HTR-8/SVneo (cell line): Measurements from ENCODE around the gene ATP5MC2.

GRCh38 chr12:53414378-53415312 lies 9.0 kb upstream of the AMHR2 start:
- RRBS, result 93% methylated on average over 1 of the region's 4 CpGs

DNA sequence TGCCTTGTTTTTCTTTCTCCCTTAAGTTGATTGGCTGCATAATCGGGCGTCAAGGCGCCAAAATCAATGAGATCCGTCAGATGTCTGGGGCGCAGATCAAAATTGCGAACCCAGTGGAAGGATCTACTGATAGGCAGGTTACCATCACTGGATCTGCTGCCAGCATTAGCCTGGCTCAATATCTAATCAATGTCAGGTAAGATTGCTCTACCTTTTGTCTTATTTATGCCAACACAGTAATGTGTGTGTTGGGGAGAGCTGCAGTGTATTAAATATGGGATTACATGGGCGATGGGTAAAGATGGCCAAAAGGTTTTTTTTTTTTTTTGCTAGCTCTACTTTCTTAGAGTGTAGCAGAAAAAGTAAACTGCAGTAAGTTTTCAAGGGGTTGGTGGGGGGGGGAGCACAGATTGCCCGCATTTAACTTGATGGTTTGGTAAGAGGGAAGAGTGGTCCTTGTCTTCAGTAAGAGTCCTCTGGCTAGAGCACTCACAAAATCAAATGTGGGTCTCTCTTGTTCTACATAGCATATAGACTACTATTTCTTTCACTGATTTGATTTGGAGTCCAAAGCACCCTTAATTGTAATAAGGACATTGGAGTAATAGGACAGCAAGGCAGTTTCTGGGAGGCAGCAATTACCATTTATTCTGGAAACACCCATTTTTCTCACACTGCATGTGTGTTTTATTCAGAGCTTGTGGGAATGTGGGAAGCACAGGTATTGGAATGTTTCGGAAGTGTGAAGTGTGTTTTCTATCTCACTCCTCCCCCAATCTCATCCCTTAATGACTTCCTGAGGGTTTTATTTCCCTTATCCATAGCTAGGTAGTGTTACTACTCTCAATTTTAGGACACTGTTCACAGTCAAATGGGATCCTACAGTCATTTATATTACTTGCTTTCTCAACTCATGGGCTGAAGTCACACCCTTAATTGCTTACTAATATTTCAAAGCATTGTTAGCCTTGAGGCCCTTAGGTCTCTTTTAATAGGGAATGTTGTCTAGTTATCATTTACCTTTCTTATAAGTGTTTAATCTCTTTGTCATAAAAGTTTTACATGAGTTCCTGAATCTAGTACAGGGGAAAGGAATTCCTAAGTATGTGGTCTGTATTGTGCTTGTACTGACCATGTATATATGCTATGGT lies 20.1 kb downstream of the PCBP2 start:
- RRBS, result no CpG with 5 or more reads among the region's 9 CpGs

GRCh38 chr12:53664915-53665703 lies 10.8 kb downstream of the ATP5MC2 start:
- RRBS, result no CpG with 5 or more reads among the region's 9 CpGs

GRCh38 chr12:53676030-53676743 lies at the start of gene ATP5MC2:
Gene ATP5MC2 (minus strand): TSS chr12:53676083.
- RRBS, result 16% methylated on average over 13 of the region's 45 CpGs

DNA sequence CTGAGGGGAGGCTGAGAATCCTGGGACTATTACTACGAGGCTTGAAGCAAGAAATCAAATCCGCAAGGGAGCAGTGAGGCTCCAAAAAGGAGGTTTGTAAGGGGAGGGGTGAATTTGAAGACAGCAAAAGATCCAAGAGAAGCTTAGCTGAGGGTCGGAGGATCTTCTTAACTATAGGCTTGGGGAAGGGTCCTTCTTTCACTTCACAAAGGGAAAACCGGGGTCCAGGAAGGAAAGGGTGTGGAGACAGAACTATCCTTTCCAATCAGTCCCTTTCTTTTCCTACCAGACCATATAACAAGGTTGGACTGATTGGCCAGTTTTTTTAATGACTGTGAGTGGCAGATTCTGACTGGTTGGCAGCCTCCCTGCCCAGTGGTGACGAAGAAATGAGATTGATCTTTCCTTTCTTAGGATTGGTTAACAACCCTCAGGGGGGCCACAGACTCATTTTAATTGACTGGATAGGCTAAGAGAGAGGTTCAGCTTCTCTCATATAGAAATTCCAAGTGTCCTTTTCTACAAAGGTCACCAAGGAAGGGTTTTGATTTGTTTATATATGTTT lies 2.8 kb upstream of the ATP5MC2 start:
- RRBS, result no CpG with 5 or more reads among the region's 5 CpGs

DNA sequence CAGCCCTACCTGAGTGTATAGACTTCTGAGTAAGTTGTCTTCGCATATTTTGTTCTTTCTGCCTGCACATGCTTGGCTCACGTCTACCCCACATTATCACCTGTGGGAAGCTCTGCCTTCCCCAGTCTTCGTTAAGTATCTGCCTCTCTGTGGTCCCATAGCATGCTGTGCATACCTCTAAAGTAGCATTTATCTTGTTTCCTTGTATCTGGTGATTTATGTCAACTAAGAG lies 19.4 kb downstream of the CALCOCO1 start:
- RRBS, result no CpG with 5 or more reads among the region's 3 CpGs

GRCh38 chr12:53726704-53727285 lies 457 bp downstream of the CALCOCO1 start:
- RRBS, result no CpG with 5 or more reads among the region's 17 CpGs

DNA sequence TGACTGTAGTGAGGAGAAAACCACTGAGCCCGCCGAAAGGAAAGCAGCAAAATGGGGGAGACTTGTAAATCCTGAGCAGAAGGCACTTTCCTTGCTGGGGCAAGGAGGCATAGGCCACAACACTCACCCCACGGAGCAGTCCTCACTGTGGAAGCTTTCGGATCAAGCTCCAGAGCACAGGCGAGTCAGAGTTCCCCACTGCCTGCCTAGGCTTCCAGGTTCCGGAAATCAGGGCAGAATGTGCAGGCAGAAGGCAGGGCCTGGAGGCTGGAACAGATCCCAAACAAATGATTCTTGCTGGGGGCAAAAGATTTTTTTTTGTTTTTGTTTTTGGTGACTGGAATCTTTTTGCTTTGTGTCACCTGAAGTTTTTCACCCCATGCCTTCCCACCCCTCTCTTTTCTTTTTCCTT lies 4.4 kb upstream of the HOXC11 start:
- RRBS, result no CpG with 5 or more reads among the region's 6 CpGs

GRCh38 chr12:53975498-53976065 lies 2.7 kb downstream of the HOXC11 start:
- RRBS, result 48% methylated on average over 5 of the region's 29 CpGs

GRCh38 chr12:53978829-53979552 lies 6.0 kb upstream of the HOXC10 start:
- RRBS, result no CpG with 5 or more reads among the region's 8 CpGs

- RRBS, result 30% methylated on average over 2 of the region's 11 CpGs
Measured at GRCh38 chr12:53984658-53984928, 353 bp upstream of the HOXC10 start.

DNA sequence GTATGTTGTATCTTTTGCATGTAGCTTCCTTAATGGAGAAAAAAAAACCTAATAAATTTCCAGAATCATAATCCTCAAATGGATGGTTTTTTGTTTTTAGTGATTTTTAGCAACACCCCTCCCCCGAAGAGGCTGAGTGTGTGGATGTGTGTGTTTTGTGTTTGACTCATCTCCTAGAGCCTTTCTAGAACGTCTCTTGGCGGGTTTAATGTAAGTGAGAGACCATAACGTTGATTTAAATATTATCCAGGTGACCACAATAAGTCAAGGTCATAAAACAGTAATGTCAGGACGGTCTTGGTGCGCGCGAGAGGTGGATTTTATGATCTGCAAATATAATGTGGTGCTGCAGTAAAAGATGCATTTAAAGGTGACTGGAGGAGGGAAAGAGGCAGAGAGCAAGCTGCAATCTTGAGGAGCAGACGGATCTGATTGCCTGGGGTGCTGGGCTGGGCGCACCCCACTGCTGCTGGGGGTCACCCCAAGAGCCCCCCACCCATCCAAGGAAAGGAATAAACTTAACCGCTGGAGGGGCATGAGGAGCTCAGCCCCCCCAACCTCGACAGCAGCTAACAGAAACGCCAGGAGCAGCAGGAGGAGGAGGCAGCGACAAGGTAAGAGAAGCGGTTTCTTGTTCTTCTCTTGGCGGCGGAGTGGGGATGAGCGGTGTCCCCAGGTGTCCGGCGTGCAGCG lies 5.4 kb downstream of the HOXC10 start:
- RRBS, result 24% methylated on average over 3 of the region's 21 CpGs

DNA sequence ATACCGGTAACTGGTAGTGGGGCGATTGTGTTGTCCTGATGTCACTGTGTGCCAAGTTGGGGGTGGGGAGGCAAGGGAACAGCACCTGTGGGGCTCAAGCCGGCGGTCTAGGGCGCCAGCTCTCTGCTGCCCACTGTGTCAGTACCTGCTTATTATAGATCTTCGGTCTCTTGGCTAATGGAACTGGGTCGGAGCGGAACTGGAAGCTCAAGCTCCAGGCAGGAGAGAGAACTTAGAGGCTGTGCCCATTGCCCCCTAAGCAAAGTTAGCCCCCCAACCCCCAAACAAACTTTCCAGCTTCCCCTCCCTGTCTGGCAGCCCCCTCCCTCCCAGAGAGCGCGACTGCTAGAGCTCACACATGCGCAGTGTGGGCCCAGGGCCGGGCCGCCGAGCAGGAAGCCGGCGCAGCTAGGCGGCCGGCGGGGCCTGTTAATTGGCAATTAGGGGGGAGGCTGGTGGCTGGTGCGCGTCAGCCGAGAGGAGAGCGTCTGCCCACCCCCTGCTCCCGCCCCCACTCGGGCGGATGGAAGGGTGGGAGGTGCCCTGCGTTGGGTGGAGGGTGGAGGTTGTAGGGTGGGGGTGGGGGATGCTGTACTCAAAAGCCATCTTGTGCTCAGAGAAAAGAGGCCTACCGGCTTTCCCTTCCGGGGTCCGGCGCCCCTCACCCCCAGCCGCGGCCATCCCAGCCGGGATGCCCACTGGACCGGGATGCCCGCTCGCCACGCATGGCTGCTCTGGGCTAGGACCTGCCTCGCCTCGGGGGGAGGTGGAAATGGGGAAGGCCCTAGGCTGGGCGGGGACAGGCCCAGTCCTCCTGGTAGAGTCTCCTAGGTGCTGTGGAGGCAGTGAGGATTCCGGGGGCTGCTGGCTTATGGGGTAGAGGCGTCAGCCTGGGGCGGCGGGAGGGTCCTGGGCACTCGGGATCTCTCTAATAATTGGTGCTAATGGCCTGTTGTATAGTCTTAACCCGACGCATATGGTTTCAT lies 9.1 kb downstream of the HOXC8 start:
- RRBS, result 26% methylated on average over 8 of the region's 48 CpGs

- RRBS, result no CpG with 5 or more reads among the region's 11 CpGs
Measured at GRCh38 chr12:54131906-54133027, 56.5 kb downstream of the SMUG1 start.

DNA sequence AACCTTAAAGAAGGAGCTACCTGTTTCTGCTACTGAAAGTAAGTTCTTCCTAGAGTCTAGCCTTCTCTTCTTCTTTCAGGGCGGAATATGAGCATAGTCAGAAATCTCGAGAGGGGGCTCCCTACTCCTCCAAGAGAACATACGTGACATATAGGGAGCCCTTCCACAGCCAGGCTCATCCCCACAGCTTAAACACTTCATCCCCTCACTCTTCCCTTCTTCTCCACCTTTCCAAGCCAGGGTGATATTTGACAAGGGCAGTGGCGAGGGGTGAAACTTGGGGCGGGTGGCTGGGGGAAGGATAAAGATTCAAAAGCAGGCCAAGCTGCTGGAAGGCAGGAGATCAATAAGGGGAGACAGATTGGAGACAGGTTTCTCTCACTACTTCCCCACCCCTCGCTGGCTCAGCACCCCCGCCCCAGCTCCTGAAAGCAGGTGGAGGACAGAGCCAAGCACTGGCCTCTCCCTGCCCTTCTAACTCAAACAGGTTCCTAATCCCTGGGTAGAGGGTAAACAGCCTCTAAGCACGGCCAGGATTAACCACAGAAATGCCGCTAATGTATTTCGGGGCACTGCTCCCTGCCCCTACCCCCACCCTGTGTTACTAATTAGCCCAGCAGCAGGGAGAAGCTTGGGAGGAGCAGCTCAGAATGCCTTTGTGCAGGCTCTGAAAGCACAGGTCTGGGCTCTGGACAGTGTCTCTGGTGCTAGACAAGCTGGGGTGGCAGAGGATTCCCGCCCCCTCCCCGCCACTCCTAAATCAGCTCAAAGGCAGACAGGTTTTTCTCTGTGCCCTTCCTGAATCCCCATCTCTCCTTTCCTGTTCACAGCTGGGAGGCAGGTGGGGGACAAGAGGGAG lies 53.3 kb downstream of the SMUG1 start:
- RRBS, result no CpG with 5 or more reads among the region's 12 CpGs

DNA sequence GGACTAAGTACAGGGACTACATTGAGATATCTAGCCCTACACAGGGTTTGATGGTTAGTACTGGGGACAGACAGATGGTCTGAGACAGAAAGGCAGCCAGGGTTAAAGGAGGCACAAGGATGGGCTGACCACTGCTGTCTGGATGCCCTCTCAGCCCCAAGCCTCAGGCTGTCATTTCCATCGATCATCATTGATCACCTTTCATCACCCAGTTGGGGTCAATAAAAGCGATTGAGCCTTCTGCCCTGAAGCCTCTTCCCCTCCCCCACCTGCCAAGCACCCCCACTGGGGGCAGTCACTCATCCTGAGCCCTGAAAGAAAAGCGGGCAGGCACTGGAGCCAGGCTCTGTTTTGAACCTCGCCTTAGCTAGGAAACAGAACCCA lies 5.9 kb downstream of the SMUG1 start:
- RRBS, result no CpG with 5 or more reads among the region's 4 CpGs

DNA sequence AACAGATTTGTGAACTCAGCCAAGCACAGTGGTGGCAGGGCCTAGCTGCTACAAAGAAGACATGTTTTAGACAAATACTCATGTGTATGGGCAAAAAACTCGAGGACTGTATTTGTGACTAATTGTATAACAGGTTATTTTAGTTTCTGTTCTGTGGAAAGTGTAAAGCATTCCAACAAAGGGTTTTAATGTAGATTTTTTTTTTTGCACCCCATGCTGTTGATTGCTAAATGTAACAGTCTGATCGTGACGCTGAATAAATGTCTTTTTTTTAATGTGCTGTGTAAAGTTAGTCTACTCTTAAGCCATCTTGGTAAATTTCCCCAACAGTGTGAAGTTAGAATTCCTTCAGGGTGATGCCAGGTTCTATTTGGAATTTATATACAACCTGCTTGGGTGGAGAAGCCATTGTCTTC lies 4.1 kb downstream of the HNRNPA1 start:
- RRBS, result no CpG with 5 or more reads among the region's 3 CpGs

- RRBS, result no CpG with 5 or more reads among the region's 9 CpGs
Measured at GRCh38 chr12:54294229-54295091, 6.4 kb downstream of the NFE2 start.

DNA sequence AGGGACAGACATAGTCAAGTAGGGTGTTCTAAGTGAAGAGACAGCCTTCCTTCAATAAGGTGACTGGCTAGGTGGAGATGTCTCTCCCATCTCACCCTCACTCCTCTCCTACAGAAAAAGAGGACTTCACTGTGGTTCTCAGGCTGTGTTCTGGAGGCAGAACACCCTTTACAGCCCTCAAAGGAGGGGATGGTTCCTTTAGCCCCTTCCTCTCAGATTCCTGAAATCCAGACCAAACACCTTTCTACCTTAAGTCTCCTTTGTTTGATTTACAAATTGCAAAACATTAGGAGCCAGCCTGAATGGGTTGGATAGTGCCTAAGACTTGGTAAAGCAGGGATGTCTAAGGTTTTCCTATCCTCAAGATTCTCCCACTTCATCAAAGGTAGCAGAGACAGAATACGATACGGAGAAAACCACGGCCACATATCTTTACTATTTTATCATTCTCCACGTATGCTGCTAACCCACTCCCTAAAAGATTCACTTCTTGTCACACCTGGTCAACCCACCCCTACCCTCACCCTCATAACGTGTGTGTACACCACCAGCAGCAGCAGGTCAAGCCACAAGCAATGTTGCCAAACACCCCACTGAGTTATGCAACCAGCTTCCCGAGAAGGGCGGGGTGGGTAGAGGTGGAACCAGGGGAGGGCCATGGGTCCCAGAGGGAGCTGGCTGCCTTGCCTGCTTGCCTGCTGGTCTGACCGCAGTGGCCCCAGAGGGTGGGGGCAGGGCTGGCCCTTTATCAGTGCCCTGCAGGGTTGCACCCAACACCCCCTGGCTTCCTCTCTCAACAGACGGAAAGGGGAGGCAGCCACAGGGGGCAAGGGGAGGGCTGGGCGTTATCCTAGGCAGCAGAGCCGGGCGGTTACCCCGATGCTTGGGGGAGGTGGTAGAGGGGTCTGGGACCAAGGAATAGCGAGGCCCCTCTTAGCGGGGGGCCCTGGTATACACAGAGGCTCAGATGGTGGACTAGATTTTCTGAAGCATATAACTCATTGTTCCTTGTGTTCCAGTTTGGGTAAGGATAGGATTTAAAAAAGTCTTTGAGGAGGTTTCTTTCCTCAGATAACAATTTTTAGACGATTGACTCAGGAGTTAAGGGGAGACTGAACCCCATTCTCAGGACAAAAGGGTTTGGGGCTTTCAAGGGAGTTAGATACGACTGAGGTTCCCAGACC lies 3.3 kb upstream of the NFE2 start:
- RRBS, result no CpG with 5 or more reads among the region's 17 CpGs

- RRBS, result no CpG with 5 or more reads among the region's 2 CpGs
Measured at GRCh38 chr12:54337407-54337869, 12.5 kb downstream of the COPZ1 start.